ENCODE measurements around the genes PLD3, SERTAD3 and AXL.

DNA sequence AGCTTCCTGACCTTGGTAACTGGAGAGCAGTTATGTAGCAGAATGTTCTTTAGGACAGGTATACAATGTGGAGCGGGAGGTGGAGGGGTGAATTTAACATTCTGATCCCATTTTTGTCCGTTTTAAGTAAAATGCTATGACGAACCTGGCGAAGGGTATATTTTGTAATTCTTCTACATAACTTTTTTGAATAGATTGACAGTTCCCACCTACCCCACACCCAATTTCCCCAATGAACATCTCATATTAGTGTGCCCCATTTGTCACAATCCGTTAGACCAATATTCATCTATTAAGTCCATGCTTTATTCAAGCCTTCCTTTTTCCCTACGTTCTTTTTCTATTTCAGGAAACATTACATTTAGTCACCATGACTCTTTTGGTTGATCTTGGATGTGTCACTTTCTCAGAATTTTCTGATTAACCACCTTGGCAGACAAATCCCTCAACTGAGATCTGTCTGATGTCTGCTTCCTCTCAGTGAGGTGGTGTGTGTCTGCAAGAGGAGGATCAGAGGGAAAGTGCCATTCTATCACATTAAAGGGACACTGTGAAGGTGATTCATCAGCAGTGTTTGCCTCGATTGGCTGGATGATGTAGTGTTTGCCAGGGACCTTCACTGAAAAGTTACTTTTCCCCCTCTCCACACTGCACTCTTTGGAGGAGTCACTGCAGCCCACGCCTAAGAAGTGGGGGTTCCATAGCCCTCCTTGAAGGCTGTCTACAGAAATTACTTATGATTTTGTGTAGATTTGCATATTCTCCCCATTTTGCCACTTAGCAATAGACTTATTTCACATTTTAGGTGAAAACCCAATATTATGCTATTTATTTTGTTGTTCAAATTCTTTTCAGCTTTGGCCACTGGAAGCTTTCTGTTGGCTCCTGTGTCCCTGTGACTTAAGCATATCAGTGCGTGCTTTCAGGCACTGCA lies 3.0 kb upstream of the CCNP start:
- RRBS, result no CpG with 5 or more reads among the region's 9 CpGs

- RRBS, result 2% methylated on average over 21 of the region's 78 CpGs
Observed at GRCh38 chr19:40348235-40349064, at the start of gene PLD3. TSS of gene PLD3 (plus strand) at chr19:40348695.

DNA sequence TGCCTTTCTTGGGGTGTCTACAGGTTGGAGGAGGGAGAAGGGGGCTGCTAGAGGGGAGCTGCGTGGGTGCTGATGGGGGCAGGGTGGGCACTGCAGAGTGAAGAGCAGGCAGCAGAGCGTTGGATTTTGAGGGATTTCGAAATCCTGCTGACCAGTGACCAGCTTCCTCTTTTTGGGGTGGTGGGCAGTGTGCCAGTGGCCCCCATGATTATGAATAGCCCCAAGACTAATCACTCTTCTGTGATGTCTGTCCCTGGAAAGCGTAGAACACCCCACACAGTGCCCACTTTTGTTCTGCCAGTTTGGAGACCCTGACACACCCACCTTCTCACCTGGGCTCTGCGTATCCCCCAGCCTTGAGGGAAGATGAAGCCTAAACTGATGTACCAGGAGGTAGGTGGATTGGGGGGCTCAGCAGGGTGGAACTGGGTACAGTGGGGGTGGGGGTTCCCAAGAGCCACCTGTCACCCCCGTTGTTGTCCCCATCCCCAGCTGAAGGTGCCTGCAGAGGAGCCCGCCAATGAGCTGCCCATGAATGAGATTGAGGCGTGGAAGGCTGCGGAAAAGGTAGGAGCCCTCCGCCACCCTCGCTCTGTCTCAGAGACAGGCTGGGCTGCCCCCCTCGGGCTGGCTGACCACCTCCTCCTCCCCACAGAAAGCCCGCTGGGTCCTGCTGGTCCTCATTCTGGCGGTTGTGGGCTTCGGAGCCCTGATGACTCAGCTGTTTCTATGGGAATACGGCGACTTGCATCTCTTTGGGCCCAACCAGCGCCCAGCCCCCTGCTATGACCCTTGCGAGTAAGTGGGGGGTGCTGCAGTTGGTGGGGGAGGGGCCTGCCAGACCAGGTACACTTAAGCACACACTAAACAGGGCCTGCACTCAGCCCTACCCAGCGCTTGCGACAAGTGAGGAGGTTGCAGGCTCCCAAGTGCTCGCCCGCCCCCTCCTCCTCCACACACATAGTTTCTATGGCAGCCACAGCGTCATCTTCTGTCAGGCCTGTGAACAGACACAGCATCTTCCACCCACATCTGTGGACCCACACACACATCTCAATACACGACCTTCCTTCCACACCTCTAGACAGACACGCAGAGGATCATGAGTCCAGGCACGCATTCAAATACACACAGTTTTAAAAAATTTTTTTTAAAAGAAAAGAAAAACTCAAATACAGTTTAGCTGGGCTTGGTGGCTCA lies 18.0 kb downstream of the PLD3 start:
- RRBS, result no CpG with 5 or more reads among the region's 27 CpGs

GRCh38 chr19:40417032-40417550 lies 3.9 kb upstream of the PRX start:
- RRBS, result no CpG with 5 or more reads among the region's 13 CpGs

DNA sequence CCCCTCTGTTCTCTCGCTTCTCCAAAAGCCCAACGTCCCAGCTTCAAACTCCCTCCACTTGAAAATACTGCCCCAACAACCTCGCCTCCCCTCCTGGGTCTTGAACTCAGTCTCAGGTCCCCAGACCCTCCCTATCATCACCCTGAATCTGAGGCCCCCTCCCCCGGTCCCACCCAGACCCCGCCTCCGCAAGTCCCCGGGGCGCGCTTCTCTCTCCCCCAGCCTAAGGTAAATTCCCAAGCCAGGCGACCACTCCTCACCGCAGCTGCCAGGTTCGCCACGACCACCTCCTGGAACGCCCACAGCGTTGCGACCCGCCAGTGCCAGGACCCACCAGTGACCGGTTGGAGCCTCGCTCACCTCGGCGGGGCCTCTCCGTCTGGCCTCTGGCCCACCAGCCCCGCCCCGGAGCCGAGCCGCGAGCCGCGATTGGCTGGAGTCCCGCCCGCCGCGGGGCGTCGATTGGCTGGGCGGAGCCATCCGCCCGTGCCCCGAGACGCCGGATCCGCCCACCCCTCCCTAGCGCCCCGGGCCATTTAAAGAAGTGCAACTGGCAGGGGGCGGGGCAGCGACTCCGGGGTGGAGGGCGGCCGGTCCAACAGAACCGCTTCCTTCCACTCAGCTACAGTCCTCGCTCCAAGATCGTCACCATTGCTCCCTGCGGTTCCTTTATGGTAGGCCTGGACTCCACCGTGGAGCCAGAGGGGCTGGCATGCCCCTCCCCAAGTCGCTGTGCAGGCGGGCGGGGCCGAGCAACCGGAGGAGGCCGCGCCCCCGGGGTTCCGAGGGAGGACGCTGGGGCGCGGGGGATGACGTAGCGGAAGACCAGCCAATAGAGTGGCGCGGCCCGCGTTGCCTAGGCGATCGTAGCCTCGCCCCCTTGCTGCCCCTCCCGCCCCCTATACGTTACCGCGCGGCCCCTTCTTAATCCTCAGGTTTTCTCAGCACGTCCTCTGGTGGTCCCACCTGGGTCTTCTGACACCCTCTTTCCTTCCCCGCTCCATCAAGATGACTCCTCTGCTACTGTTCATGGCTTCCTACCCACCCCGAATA lies at the start of gene SERTAD3:
Gene SERTAD3 (minus strand): TSS at position 381 of the 1,053 bp plus-strand sequence.
- RRBS, result 2% methylated on average over 22 of the region's 83 CpGs

DNA sequence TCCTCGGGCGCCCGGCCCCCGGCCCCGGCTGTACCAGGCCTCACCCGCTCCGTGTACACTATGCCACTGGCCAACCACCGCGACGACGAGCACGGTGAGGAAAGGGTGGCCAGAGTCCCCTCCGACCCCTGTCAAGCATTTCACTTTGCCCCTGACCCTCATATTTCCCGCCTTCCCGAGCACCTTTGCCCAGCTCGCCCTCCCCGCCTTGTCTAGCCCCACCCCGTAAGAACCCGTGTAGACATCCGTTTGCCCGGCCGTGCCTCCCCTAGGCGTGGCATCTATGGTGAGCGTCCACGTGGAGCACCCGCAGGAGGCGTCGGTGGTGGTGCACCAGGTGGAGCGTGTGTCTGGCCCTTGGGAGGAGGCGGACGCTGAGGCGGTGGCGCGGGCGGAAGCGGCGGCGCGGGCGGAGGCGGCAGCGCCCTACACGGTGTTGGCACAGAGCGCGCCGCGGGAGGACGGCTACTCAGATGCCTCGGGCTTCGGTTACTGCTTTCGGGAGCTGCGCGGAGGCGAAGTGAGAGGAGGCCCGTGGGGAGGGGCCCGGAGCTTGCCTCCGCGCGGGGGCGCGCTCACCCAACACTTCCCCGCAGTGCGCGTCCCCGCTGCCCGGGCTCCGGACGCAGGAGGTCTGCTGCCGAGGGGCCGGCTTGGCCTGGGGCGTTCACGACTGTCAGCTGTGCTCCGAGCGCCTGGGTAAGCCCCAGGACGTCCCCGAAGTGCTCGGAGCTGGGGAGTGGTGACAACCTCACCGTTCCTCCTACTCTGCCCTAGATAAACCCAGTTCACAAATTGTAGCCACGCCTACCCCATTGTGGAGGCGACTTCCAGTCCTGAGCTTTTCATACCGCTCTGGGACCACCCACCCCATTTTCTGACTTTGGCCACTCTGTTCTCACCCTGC lies 4.2 kb downstream of the LTBP4 start:
- RRBS, result 4% methylated on average over 14 of the region's 81 CpGs

DNA sequence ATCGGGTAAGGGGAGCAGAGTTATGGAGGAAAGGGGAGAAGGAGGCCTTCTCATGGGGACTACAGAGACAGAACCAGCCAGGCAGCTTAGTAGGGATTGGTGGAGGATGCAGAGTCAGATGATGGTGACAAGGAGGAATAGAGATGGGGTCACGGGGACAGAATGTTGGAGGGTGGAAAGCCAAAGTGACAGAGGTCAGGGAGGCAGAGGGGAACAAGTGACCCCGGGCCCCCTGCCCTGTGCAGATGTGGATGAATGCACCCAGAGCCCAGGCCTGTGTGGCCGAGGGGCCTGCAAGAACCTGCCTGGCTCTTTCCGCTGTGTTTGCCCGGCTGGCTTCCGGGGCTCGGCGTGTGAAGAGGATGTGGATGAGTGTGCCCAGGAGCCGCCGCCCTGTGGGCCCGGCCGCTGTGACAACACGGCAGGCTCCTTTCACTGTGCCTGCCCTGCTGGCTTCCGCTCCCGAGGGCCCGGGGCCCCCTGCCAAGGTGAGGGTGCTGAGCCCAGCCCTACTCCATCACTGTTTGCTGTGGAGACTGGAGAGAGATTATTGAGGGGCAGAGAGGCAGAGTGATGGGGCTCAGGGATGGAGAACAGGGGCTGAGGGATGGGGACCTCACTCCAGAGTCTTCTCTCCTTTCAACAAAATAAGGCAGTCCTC lies 9.9 kb downstream of the LTBP4 start:
- RRBS, result 79% methylated on average over 14 of the region's 17 CpGs

DNA sequence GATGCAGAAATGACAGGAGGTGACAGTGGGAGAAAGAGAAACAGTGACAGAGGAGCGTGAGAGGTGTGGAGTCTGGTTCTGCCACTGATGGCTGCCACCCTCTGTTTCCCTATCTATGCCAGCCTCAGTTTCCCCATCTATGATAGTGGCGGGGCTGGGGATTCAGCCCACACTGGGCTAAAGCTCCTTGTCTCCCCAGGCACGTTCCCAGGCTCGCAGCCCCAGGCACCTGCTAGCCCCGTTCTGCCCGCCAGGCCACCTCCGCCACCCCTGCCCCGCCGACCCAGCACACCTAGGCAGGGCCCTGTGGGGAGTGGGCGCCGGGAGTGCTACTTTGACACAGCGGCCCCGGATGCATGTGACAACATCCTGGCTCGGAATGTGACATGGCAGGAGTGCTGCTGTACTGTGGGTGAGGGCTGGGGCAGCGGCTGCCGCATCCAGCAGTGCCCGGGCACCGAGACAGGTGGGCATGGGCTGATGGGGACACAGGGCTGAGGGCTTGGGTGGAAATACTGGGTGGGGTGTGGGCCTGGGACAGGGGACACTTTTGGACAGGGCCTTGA lies 21.1 kb downstream of the LTBP4 start:
- RRBS, result 78% methylated on average over 5 of the region's 18 CpGs

DNA sequence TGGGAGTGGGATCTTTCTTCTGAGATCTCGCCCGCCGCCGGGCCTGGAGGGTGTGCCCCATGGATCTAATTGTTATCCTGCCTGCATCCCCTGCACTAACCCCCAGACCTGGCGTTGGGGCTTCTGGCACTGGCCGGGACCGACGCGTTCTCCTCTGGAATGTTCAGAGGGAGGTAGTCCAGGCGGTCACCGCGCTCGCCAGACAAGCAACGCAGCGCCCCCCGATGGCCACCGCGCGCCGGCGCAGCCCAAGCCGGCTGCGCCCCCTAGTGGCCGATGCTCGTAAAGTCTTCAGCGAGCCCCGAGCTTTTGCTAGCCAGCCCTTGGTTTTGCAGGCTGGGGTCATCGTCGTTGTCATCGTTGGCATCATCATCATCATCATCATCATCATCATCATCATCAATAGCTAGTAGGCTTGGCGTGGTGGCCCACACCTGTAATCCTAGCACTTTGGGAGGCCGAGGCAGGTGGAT lies 33.3 kb downstream of the LTBP4 start:
- RRBS, result 1% methylated on average over 13 of the region's 32 CpGs

DNA sequence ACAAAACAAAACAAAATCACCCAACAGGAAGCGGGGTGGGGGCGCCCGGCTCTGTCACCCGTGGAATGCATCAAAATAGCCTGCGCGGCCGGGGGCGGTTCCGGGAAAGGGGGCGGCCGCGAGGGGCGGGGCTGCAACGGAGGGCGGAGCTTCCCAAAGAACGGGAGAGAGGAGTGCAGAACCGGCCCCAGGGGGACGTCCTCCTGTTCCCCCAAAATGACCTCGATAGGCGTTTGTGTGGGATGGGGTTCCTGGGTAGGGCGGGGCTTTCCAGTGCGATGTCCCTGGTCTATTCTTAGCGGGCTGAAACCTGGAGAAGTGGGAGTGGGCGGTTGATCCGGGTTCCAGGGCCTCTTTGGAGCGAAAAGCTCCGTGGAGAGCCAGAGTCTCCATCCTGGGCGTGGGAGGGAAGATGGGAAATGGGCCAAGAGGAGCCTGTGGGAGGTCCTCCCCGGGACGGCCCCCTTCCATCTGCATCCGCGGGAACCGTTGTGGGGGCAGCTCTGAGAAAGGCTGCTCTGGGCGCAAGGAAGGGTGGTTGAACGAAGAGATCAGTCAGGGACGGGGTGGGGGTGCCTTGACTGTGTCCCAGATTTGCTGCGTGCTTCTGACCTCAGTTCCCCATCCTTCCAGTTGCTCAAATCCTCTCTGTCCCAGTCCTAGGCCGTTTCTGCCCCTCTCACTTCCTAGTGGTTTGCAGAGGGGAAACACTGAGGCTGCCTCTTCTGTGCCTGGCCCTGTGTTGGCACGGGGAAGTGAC lies 27.0 kb downstream of the NUMBL start:
- RRBS, result 5% methylated on average over 13 of the region's 39 CpGs

DNA sequence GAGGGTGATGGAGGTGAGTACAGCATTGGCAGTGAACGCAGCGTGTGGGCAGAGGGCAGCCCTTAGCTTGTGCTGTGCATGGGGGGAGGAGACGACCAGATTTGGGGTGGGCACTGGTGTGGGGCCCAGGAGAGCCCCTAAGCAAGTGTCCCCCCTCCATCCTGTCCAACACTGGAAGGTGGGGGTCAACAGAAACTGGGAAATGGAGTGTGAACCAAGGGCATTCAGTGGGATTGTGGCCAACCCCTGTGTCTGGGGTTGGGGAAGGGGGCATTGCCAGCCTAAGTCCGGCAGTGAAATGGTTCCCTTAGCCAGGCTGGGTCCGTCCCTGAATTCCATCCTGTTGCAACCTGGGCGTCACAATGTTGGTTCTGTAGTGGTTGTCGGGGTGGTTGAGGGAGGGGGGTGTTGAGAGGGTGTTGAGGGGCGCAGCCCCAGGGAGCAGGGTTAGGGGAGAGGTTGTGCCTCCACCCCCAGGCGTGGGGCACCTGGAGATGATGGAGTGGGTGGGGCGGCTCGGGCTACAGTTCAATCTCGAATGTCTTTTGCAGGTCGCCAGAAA lies 23.4 kb downstream of the NUMBL start:
- RRBS, result no CpG with 5 or more reads among the region's 13 CpGs

DNA sequence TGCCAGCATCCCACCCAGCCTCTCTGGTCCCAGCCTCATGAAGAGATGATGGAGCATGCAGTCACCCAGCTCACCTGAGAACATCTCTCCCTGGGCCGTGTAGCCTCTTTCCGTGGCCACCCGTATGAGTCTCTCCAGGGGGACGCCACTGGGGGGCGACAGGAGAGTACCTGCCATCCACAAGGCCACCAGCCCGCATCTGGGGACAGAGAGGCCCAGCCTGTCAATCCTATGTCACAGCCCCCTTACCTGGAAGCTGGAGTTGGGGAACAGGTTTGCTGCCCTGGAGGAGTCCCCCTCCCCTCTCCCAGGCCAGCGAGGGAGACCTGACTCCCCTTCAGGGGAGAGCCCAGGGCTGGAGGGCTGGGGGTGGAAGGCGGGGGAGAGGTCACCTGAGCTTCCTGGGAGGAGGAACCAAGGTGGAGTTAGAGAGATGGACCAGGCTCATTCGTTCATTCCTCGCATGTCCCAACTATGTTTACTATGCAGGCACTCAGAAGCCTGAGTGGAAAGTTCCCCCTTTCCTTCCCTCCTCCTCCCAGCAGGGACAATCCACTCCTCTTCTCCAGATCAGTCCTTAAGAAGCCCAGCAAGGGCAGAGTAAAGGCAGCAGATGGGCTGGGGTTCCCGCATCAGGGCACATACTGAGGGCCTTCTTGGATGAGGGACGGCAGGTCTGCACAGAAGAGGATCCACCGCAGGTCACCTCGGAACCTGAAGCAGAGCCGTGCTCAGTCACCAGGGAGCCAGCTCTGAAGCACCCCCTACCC lies 5.6 kb downstream of the ACTMAP start:
- RRBS, result no CpG with 5 or more reads among the region's 15 CpGs

DNA sequence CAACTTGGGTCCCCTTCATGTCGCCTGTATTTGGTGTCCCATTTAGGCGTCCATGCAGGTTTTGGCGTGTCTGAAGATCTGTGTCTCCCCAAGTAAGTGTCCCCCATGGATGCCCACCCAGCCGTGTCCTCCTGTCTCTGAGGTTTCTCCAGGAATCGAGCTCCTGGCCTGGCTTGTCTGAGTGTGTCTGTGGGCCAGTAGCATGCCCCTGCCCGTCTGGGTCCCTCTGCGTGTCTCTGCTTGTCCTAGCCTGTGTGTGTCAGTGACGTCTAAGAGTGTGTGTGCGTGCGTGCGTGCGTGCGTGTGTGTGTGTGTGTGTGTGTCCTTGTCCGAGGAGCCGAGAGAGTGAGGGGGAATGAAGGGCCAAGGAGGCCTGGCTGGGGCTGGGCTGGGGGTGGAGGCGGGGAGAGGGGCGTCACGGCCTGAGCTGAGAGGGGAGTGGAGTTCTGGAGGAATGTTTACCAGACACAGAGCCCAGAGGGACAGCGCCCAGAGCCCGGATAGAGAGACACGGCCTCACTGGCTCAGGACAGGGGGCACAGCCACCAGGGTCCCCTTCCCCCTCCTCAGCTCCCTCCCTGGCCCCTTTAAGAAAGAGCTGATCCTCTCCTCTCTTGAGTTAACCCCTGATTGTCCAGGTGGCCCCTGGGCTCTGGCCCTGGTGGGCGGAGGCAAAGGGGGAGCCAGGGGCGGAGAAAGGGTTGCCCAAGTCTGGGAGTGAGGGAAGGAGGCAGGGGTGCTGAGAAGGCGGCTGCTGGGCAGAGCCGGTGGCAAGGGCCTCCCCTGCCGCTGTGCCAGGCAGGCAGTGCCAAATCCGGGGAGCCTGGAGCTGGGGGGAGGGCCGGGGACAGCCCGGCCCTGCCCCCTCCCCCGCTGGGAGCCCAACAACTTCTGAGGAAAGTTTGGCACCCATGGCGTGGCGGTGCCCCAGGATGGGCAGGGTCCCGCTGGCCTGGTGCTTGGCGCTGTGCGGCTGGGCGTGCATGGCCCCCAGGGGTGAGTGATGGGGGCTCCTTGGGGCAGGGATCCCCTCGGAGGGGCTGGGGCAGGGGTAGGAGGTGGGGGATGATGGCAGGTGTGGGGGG lies at the start of gene AXL:
Gene AXL (plus strand): TSS at position 742 of the 1,085 bp plus-strand sequence.
- RRBS, result 6% methylated on average over 3 of the region's 37 CpGs

DNA sequence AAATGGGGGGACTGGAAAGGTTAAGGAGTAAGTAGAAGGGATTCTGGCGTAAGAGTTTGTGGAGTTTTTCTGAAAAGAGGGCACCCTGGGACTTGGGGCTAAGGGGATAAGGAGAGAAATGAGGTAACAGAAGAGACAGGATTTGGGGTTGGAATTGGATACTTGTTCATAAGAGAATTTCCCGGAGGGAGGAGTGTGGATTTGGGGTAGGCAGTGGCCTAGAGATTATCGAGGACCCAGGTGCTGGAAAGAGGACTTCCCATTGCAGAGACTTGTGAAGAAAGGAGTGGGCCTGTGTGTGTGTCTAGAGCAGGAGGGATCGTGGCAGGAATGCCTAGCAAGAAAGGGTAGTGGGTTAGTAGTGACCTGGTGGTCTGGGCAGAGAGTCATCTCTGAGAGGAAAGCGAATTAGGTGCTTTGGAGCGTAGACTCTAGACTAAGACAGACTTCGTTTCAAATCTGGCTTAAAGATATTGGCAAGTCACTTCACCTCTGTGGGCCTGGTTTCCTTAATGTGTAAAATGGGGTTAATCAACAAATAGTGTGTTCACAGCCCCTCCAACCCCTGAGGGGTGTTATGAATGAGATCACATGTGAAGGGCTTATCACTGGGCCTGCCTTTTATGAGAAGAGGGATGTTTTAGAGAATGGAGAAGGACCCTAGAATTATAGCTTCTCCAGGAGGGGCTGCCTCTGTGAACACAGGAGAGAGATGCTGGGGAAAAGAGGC lies 2.6 kb downstream of the HNRNPUL1 start:
- RRBS, result no CpG with 5 or more reads among the region's 7 CpGs

GRCh38 chr19:41278649-41279348 lies 14.6 kb downstream of the HNRNPUL1 start:
- RRBS, result no CpG with 5 or more reads among the region's 11 CpGs

- RRBS, result 4% methylated on average over 4 of the region's 12 CpGs
Observed at GRCh38 chr19:41374045-41374572, 2.2 kb upstream of the TMEM91 start.

- RRBS, result no CpG with 5 or more reads among the region's 6 CpGs
Observed at GRCh38 chr19:41436351-41437015, 3.2 kb downstream of the DMAC2 start.

- RRBS, result no CpG with 5 or more reads among the region's 2 CpGs
Observed at GRCh38 chr19:41478110-41478309, 35.1 kb downstream of the ERICH4 start.

GRCh38 chr19:41531417-41532190 lies 44.4 kb upstream of the CEACAM21 start:
- RRBS, result no CpG with 5 or more reads among the region's 14 CpGs

DNA sequence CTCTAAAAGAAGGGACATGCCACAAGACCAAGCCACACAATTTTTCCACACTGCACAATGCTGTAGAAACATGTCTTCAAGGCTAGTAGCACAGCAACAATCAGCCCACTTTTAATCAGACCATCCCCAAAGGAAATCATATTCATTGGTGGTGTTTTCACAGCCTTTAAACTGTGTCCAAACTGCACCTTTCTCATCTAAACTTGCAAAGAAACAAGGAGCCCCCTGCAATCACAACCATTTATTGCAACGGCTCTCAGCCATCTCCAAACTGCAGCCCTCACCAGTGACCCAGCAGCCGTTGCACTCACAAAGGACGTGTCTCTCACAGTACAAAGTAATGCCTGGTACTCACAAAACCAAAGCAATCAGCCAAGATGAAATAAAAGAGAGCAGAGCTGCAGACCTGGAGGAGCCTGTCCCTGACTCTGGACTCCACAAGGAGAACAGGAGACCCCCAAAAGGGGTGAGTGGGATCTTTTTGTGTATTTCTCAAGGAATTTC lies 20.3 kb upstream of the CEACAM21 start:
- RRBS, result no CpG with 5 or more reads among the region's 3 CpGs

All from brain (tissue), 1 donor.